Left lung (tissue), 1 donor: Measurements from ENCODE around the genes CCL11 and NLE1.

DNA sequence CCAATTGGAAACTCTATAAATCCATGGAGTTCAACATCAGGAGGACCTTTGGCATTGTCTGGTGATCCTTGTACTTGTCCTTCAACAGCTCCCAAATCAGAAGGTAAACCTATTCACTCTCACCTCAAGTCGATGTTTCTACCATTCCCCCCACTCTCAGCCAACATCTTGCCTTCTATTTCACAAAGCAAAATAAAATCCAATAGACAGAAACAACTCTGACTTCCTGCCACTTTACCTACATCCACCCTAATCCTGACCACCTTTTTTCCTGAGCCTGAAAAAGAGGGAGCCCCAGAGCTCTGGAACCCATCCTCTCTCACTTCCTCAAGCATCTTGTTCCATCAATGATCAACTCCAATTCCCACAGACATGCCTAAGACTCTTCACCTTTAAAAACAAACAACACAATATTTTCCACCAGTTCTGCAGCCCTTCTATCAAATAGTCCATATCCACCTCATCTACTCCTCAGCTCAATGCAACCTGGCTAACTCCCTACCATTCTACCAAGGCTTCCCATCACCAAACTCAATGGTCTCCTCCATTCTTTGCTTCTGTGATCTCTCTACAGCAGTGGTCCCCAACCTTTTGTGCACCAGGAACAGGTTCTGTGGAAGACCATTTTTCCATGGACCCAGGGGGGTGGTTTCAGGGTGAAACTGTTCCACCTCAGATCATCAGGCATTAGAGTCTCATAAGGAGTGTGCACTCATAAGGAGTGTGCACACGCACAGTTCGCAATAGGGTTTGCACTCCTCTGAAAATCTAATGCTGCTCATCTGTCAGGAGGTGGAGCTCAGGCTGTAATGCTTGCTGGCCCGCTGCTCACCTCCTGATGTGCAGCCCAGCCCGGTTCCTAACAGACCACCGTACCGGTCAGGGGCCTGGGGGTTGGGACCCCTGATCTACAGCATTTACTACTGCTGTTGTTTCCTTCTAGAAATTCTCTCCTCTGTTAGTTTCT lies 25.6 kb downstream of the MYO1D start:
- PRO-cap: no peak

GRCh38 chr17:32912238-32913042 lies 15.5 kb upstream of the TMEM98 start:
- PRO-cap: bidirectional peak, plus-strand start at chr17:32912516, minus-strand start at chr17:32912443

- PRO-cap: no peak
Measured at GRCh38 chr17:33506745-33507287, 213.7 kb upstream of the ASIC2 start.

DNA sequence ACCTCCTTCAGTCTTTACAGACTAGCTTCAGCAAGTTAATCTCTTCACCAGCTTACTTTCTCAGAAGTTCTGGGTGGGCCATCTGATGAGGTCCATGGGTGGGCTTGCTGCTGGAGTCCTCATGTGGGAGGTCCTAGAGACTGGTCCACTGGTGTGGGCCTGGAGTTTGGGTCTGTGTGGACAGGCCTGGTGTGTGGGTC lies 254.0 kb upstream of the CCL2 start:
- PRO-cap: no peak

- PRO-cap: no peak
Measured at GRCh38 chr17:34285465-34286008, at the start of gene CCL11. Gene CCL11 (plus strand): TSS chr17:34285742.

DNA sequence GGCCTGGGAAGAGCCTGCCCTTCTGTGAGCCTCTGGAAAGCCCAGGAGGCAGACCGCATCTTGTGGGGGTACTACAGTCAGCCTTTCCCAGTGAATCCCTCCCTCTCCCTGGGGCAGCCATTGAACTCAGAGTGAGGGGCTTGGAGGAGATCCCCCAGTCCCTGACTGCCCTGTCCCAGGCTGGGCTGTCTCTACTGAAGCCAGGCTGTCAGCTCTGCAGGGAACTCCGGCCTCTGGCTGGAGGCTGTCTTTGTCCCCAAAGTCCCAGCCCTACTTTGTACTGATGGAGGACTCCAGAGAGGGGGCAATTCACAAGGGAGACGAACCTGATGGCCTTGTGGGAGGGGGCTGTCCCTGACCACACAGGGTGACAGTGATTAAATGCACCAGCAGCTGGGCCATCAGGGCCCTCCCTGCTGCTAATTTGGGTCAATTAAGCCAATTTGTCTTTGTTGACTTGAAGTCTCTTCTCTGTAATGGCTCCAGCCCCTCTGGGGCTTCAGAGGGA lies 21.9 kb downstream of the TMEM132E start:
- PRO-cap: unidirectional peak, plus-strand start at position 229 of the sequence

GRCh38 chr17:34612938-34613677 lies 33.7 kb downstream of the TMEM132E start:
- PRO-cap: no peak

DNA sequence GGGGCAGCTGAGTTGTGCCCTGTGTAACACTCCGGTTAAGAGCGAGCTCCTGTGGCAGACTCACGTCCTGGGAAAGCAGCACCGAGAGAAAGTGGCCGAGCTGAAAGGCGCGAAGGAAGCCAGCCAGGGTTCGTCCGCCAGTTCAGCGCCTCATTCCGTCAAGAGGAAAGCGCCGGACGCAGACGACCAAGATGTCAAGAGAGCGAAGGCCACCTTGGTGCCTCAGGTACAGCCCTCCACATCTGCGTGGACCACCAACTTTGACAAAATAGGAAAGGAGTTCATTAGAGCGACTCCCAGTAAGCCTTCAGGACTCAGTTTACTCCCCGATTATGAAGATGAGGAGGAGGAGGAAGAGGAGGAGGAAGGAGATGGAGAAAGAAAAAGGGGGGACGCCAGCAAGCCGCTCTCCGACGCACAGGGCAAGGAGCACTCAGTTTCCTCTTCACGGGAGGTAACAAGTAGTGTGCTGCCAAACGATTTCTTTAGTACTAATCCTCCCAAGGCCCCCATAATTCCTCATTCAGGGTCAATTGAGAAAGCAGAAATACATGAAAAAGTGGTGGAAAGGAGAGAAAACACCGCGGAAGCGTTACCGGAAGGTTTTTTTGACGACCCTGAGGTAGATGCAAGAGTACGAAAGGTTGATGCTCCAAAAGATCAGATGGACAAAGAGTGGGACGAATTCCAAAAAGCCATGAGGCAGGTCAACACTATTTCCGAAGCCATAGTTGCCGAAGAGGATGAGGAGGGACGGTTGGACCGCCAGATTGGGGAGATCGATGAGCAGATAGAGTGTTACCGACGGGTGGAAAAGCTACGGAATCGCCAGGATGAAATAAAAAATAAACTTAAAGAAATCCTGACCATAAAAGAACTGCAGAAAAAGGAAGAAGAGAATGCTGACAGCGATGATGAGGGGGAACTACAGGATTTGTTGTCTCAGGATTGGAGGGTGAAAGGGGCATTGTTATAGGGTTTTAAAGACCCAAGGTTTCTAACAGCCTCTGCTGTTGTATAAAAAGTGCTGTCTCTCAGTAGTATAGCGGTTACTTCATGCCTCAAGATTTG lies 705 bp downstream of the ZNF830 start:
- PRO-cap: unidirectional peak, plus-strand start at position 155 of the sequence

- PRO-cap: no peak
Measured at GRCh38 chr17:35026188-35026840, 37.2 kb downstream of the RFFL start.

DNA sequence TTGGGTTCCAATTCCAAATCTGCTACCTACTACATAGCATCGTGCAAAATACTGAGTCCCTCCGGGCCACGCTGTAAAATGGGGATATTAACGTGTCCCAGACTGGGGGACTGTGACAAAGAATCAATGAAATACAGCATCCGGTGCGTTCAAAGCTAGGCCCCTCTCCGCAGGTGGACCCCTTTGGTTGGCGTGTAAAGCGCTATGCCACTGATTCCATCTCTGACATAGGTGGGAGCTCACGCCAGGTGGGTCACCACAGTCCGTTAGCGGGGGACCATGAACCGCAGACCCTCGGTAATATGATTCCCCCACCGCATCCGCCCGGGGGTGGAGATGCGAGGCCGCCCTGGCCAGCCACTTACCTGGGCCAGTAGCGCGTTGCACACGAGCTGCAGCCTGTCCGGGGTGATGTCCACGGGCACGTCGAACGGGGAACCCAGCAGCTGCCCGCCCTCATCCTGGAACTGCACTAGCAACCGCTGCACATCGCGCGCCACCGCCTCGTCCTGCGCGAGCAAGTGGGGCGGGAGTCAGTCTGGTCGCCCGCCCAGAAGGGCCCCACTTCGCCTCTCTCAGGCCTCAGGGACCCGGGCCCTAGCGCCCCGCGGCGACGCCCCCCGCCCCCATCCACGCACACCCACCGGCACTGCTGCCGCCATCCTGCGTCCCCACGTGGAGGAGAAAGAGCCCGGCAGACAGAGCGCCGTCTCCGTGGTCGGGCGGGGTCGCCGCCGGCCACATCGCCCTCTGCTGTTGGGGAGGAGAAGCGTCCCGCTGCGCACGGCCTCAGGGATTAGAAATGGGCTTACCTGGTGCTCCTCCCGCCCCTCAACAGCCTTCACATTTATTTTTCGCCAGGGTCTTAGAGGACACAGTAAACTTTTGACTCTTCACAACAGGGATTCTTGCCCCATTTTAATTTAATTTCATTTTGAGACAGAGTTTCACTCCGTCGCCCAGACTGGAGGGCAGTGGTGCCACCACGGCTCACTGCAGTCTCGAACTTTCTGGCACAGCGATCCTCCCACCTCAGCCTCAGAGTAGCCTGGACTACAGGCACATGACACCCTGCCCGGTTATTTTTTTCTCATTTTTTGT lies at the start of gene NLE1:
Gene NLE1 (minus strand): TSS at position 690 of the 1,101 bp plus-strand sequence.
- PRO-cap: unidirectional peak, minus-strand start at position 684 of the sequence

DNA sequence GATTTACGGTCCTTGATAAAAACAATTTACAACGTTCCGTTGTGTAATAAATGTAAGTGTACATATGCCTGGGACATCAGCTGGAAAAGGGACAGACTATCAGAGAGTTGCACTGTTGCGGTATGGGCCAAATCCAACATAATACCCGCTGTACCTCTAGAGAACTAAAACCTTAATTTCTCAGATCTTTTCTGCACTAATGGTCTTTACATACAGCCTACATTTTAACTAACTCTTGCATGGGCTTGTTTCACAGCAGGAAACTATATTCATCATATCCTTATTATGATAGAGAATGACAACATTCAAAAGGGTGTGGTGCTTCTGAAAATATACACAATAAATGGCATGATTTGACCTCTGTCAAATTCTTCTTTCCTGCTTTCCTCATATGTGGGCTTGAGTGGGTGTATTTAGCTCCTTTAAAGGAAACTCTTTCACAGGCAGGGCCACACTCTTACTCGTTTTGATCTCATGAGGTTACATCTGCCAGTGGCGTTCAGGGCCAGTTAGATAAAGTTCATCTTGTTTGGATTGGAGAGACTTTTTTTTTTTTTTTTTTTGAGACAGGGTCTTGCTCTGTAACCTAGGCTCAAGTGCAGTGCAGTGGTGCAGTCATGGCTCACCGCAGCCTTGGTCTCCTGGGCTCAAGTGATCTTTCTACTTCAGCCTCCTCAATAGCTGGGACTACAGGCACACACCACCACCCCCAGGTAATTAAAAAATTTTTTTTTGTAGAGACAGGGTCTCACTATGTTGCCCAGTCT lies 6.1 kb downstream of the SLC35G3 start:
- PRO-cap: no peak

- PRO-cap: no peak
Measured at GRCh38 chr17:35258476-35259312, 15.8 kb downstream of the SLFN5 start.

GRCh38 chr17:35286036-35286704 lies 43.3 kb downstream of the SLFN5 start:
- PRO-cap: no peak

- PRO-cap: bidirectional peak, plus-strand start at chr17:35346560, minus-strand start at chr17:35346485
Measured at GRCh38 chr17:35346257-35346792, 27.1 kb downstream of the SLFN11 start.

DNA sequence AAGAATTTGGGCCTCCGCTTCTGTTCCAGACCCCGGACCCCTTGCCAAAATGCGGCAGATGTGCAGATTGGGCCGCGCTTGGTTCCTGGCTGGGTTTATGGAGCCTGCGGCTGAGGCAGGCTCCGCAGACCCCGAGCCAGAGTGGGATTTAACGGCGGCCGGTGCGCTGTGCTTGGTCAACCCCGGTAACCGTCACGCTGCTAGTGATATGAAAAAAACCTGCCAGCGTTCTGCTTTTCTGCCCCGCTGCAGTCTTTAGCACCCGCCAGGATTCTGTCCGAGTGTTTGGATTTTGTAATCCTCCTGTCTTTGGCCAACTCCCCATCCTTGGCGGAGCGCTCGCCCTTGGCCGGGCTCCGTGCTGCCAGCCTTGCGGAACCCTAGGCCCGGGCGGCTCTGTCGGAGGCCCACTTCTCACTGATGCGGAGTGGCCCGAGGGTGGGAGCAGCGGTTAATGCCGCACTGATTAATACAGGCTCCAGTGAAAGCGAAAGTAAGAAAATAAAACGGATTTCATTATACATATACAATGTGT lies 825 bp upstream of the SLFN11 start:
- PRO-cap: bidirectional peak, plus-strand start at position 127 of the sequence, minus-strand start at position 210 of the sequence; bidirectional peak, plus-strand start at position 420 of the sequence, minus-strand start at position 419 of the sequence

DNA sequence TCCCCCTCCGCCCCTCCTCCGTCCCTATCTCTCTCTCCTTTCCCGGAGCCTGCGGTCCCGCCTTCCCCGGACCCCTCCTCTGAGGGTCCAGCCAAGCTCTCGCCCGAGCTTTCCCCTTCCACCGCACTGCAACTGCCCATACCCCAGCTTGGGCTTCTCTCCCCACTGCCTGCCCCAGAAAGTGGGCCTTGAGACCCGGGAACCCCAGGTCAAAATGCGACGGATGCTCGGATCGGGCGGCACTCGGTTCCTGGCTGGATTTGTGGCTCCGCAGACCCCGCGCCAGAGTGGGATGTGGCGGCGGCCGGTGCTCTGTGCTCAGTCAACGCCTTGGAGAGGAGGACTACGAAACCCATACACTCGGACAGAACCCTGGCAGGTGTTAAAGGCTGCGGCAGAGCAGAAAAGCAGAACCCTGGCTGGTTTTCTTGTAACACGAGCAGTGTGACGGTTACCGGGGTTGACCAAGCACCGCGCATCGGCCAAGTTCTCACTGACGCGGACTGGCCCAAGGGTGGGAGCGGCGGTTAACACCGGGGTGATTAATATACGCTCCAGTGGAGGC lies 834 bp upstream of the SLFN13 start:
- PRO-cap: no peak

- PRO-cap: bidirectional peak, plus-strand start at chr17:35568131, minus-strand start at chr17:35567940
Measured at GRCh38 chr17:35567736-35568988, 7.5 kb upstream of the SLFN14 start.

DNA sequence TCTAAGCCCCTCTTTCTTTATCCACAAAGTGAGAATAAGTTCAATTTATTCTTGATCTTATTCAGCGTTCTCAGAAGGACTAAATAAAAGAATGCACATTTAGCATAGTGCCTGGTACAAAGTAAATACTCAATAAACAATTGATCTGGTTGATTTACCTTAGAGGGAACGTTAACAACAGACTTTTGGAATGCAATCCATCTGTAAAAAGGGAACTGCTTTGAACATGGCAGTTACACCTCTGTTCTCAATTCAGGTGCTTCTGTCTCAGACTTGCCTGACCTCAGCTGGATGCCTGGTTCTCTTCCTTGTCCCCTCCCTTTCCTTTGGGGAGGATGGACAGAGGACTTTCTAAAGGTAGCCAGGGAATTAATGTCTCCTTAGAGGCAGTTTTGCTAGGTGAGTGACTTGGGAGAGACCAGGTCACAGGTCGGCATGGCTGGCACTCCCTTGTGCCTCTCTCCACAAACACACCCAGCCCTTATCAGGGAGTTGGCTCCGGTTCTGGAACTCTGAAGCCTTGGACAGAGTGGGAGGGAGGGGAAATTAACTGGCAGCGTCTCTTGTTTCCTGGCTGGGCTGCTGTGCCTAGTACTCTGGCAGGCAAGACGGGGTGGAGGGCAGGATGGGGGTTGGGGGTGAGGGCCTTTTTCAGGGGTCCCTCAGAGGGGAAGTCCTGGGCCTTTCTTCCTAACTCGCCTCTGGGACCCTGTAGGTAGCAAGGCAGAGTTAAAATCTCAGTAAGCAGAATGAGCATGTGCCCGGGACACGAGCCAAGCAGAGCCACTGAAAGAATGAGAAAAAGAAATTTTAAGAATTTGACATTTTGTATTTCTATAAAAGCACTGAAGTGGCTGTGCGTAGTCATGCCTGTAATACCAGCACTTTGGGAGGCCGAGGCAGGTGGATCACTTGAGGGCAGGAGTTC lies 12.0 kb downstream of the MMP28 start:
- PRO-cap: no peak

DNA sequence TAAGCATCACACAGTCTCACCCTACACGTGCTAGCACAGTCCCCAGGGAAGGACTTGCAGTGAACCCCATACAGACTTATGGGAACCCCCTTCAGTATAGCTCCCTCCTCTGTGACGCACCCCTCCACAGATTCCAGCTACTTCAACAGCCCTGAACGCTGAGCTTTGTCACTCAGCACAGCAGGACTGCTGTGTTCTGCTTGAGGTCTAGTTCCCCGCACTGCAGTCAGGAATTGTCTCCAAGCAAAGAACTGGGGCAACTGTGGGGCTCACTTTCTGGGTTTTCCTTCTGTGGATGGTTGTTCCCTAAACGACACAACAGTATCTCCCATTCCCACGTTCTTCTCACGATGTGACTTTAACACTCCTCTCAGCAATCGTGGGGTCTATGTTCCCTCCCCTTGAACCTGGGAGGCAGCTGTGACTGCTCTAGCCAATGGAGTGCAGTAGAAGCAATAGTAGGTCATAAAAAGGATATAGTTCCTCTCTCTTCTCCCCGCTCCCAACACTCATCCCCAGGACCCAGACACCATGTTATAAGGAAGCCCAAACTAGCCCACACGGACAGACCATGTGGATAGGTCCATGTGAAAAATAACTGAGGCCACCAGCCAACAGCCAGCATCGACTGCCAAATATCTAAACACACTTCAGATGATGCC lies 3.5 kb downstream of the MMP28 start:
- PRO-cap: no peak

- PRO-cap: no peak
Measured at GRCh38 chr17:35823963-35824341, 14.7 kb downstream of the TAF15 start.